ENCODE data around the genes NSUN7, UCHL1, SLC30A9, GUF1 and ATP10D.

GRCh38 chr4:40630379-40631096 lies 874 bp upstream of the RBM47 start:
- PRO-cap, result bidirectional peak, plus-strand start at chr4:40630486, minus-strand start at chr4:40630476; bidirectional peak, plus-strand start at chr4:40630921, minus-strand start at chr4:40630920

GRCh38 chr4:40662965-40663873 lies 33.6 kb upstream of the RBM47 start:
- PRO-cap, result no peak

- PRO-cap, result no peak
Observed at GRCh38 chr4:40702527-40703058, 47.2 kb upstream of the NSUN7 start.

DNA sequence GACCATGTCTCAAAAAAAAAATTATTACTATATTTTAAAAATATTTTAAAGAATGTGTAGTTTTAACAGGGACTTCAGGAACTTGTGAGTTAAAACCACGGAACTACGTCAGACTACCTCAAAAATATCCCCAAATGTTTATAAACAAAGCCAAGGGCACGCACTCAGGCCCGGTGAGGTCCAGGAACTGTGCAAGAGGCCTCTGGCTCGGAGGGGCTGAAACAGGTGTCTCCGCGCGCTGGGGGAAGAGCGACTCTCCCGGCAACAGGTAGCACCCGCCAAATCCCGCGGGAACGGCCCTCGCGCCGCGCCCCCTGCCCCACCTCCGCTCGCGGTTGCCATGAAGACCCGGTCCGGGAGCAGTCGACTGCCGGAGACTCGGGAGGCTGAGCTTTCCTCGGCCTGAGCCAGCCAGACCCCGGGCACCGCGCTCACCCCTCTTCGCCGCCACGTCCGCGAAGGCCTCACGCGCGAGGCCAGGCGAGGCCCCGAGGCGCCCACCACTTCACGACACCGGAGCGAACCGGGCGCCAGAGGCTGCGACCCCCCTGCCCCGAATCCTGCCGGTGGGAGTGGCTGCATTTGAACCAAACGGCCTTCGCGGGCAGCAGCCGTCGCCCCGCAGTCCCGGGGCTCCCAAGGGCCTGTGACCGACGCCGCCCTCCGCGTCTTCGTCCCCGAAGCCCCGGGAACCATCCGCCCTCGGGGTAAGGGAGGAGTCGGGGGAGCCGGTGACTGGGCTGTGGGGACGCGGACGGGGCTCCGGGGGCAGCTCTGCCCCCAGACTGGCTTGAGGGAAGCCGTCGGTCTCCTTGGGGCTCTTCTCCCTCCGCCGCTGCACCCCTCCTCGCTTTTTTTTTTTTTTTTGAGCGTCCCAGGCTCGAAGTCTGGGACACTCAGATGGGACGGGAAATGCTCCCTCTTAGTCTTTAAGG lies at the start of gene NSUN7:
TSS of gene NSUN7 (plus strand) at position 362 of the 935 bp plus-strand sequence.
- PRO-cap, result unidirectional peak, plus-strand start at position 224 of the sequence; unidirectional peak, plus-strand start at position 366 of the sequence

- PRO-cap, result no peak
Observed at GRCh38 chr4:40750849-40751368, 1.2 kb downstream of the NSUN7 start.

DNA sequence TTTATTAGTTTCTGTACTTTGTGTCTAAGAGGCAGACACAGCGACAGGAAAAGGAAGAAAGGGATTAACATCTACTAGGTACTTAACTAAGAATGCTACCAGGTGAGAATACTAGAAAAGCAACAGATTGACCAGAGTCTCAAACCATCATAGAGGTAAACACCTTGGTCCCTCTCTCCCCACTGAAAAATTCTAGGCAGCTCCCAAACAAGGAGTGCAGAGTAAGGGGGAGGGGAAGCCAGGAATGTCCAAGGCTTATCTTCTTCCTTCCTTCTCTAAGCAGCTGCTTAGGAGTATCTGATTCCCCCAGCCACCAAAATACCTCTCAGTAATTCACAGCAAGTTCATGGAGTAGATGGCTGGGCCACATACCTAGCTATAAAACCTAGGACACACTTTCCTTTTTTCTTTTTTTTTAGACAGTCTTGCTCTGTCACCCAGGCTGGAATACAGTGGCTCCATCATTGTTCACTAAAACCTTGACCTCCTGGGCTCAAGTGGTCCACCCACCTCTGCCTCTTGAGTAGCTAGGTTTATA lies 80.7 kb downstream of the APBB2 start:
- PRO-cap, result no peak

GRCh38 chr4:41256559-41257083 lies at the start of gene UCHL1:
UCHL1 (plus strand) TSS chr4:41256928.
- PRO-cap, result no peak

DNA sequence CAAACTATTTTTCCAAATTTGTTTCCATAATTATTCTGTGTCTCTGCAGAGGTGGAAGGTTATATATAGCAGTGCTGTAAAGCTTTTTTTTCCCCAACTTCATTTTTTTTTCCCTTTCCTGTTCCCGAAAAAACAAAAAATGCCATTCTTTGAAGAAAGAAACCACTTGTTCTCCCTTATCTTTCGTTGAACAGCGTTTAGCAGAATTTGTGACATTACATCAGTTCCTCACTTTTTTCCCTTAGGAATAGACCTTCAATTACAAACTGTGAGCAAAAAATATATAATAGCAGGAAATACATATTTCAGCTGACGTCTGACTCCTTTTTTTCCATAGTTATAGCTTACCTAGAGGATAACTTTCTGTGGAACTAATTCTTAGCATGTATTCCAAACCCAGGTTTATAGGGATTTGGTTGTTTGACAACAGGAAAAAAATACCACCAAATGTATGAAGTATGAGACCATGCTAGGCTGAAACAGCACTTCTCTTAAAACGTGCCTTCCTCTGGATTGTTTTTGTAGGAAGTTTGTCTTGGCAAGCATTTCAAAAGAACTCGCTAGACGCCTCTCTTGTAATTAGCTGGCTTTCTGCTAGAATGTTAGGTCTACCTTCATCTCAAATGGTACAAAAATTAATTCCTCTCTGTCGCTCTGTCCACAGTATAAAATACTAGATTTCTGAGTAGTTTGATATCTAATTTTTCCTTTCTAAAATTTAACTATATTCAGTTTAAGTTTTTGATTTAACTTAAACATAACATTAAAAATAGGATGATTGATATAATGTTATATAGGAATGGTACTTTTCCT lies 2.0 kb upstream of the LIMCH1 start:
- PRO-cap, result no peak

GRCh38 chr4:41612475-41613238 lies 74.7 kb downstream of the LIMCH1 start:
- PRO-cap, result no peak

- PRO-cap, result no peak
Observed at GRCh38 chr4:41959613-41960198, 21.9 kb upstream of the DCAF4L1 start.

- PRO-cap, result bidirectional peak, plus-strand start at chr4:41990530, minus-strand start at chr4:41990422
Observed at GRCh38 chr4:41990053-41991345, at the start of gene SLC30A9. SLC30A9 (plus strand) TSS chr4:41990530.

GRCh38 chr4:42025057-42025397 lies 34.7 kb downstream of the SLC30A9 start:
- PRO-cap, result no peak

- PRO-cap, result bidirectional peak, plus-strand start at chr4:42398388, minus-strand start at chr4:42398310
Observed at GRCh38 chr4:42397797-42398722, 772 bp downstream of the SHISA3 start.

DNA sequence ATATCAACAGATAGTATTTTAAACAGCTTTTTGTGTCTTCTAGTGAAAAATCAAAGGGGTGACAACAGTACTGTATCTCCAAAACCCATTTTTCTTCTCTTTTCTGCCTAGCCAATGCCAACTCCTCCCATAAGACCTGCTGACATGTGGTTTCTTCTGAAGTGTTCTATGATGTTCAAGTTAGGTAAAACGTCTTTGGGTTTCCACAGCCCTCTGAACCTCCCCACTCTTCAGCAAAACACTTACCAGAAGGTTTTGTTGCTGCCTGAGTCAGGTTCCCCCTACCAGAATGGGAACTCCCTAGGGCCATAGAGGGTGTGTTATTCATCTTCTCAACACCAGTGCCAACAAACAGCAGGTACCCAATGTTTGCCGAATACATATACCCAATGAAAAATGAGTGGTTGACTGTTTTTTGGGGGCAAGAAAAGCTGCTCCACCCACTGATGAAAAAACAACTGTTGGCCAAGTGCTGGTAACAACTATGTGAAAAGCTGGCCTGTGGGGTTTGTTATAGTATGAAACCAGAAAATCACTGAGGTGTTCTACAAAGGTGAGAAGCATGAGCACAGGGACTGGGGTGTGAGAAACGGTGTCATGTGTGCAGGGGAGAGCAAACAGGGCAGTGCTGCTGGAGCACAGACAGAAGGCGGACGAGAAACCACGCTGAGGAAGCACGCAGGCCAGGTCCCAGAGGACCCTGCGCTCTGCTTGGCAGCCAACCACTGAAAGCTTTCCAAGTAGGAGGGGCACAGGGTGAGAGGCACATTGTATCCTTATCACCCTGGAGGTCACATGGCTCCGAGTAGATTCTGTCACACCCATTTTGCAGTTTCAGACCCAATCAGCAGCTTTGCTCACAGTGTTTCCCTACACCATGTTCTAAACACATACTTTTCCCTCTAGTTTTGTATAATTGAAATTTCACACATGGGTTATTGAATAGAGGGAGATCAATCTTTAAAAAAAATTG lies 28.9 kb downstream of the ATP8A1 start:
- PRO-cap, result bidirectional peak, plus-strand start at position 206 of the sequence, minus-strand start at position 105 of the sequence; bidirectional peak, plus-strand start at position 645 of the sequence, minus-strand start at position 655 of the sequence; bidirectional peak, plus-strand start at position 824 of the sequence, minus-strand start at position 738 of the sequence

- PRO-cap, result no peak
Observed at GRCh38 chr4:42806406-42806697, 86.2 kb upstream of the GRXCR1 start.

DNA sequence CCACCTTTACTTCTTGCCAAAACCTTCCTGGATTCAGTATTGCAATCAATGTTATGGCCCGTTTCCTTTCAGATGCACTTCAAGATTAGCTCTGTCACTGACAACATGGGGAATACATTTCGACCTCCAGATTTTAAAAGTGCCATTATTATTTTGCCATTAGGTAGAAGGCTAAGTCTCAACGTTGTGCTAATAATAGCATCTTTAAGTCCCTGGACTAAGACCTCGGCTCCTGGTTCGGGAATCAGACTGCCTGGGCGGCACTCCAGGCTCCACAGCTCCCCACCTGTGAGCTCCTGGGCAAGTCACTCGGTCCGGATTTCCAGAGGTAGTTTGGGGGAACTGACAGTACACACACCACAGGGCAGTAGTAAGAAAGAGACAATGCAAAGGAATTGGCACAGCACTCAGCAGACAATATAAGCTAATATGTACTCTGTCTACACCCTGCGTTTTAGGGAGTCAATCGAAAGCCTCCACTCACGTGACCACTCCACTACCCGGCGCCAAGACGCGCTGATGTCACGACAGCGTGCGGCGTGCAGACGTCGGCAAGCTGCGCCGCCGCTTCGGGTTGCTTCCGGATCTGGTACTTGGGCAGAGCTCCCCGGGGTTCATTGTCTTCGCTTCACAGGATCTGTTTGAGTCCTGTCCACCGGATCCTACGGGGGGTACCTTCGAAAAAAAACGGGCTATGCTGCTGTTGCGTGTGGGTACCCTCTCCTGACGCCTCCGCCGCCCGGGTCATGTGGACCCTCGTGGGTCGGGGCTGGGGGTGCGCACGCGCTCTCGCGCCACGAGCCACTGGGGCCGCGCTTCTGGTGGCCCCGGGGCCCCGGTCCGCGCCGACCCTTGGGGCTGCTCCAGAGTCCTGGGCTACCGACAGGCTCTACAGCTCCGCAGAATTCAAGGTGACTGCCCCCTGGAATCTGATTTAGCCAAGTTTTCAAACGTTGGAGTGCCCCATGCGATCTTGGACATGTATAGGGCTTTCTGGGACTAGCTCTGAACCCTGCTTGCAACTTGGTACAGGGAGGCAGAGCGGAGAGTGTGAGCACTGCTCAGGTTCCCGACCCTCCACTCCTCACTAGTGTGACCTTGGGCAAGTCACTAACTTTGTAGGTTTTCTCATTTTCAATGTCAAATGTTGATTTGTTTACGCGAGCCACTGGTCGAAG lies at the start of gene GUF1:
TSS of gene GUF1 (plus strand) at position 544 of the 1,178 bp plus-strand sequence.
- PRO-cap, result bidirectional peak, plus-strand start at position 577 of the sequence, minus-strand start at position 495 of the sequence; bidirectional peak, plus-strand start at position 815 of the sequence, minus-strand start at position 737 of the sequence; unidirectional peak, minus-strand start at position 1,089 of the sequence

DNA sequence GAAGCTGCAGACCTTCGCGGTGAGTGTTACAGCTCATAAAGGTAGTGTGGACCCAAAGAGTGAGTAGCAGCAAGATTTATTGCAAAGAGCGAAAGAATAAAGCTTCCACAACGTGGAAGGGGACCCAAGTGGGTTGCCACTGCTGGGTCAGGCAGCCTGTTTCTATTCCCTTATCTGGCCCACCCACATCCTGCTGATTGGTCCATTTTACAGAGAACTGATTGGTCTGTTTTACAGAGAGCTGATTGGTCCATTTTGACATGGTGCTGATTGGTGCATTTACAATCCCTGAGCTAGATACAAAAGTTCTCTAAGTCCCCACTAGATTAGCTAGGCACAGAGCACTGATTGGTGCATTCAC lies 647.1 kb downstream of the GABRG1 start:
- PRO-cap, result no peak

DNA sequence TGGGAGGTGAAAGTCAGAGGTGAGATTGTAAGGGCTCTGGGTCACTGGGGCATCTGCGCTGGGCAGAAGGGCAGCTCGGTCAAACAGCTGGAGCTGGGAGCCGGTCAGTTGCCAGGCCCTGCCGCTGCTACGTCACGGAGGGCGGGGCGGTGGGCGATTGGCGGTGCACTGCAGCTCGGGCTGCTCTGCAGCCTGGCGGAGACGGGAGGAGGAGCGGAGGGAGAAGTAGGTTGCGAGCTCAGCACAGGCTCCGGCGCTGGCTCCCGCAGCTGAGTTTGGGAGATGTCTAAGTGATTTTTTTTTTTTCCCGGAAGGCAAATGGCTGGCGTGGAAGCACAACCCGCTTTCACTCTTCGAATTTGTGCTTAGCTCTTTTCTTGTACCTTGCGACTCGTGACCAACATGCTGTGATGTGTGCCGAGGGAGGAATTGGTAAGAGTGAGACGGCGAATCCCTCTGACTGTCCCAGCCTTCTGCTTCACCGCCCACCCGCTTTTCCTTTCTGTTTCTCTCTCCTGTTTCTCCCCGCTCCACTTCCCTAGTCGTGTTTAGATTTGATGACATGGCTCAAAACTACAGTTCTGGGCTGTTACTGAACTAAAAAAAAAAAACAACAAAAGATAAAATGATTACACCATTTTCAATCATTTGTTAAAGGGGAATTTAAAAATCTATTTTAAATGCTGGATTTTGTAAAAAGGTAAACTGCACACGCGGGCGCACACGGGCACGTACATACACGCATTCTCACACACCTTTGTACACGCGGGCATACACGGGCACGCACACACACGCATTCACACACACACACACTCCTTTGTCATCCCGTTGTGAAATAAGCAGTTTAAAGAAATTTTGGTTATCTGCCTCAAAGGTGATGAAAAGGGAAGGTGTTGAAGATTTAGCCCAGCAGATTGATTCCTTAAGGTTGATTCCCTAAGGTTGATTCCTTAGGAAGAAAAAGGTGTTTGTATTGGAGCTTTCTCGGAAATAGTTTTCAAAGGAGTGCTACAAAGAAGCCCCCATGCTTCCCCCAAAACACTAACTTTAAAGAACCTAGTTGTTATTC lies at the start of gene ATP10D:
TSS of gene ATP10D (plus strand) at position 188 of the 1,069 bp plus-strand sequence.
- PRO-cap, result bidirectional peak, plus-strand start at position 198 of the sequence, minus-strand start at position 55 of the sequence; unidirectional peak, minus-strand start at position 475 of the sequence

GRCh38 chr4:47486187-47486789 lies 1.2 kb downstream of the ATP10D start:
- PRO-cap, result no peak

DNA sequence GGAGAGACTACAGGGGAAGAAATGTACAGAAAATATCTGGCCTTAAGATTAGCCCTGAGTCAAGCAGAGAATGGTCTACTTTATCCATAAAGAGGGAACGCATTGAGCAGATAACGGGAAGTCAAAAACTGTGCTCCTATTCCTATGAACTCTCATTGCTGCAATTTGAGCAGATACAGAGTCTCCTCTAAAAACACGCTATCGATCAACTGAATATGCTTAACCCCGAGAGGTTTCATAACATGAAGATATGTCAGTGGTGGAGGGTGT lies 133.4 kb downstream of the CORIN start:
- PRO-cap, result no peak